Left lobe of liver (tissue), 1 donor: ENCODE measurements around a stretch of chr12.

GRCh38 chr12:88140666-88141498 is 1.0 kb downstream of the CEP290 start:
- PRO-cap = no peak

DNA sequence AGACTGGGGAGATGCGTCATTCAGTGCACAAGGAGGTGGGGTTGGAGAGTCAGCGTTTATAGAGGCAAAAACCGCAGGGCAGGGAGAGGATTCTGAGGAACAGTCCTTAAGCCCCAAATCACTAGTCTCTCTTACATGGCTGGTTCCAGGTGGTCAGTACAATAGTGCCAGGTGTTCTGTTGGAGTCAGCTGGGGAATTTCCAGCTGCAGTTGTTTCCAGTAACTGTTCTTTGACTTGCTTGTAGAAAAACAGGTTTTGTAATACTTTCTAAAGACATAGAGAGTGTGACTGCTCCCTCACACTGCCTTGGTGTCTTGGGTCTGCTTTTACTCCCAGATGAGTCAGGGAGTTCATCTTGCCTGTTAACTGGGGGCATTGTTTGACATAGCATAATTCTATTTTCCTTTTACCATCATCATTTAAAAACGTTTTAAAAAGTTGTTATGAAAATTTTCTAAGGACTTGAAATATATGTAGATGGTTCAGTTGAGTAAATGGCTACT is 192.2 kb downstream of the TMTC3 start:
- PRO-cap = no peak

GRCh38 chr12:89162438-89163291 is 189.6 kb downstream of the DUSP6 start:
- PRO-cap = unidirectional peak, minus-strand start at chr12:89162937

DNA sequence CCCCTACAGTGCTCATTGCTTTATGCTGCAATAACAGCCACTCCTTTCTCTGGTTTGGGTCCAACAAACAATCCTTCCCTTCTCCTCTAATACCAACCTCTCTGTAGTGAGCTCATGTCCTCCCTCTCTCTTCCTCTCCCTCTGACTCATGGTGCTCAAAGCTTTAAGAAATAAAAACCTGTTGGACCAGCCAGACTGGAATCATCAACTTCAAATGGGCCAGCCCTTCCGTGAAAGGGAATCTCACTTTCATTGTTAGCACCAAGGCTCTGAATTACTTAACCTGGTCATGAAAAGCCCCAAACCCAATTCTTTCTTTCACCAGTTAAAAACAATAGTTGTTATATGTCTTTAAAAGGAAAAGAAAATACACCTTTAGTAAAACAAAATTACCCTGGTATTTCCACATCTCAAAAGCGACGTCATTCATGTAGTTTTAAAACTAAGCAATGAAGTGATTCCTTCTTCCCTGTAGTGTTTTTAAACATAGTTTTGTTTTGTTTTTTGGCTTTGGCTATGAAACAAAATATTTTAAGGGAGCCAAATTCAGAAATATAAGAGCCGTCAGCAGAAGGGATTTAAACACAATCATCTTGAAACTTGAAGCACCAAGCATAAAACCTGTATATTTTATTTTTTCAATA is 126.3 kb downstream of the DUSP6 start:
- PRO-cap = no peak

DNA sequence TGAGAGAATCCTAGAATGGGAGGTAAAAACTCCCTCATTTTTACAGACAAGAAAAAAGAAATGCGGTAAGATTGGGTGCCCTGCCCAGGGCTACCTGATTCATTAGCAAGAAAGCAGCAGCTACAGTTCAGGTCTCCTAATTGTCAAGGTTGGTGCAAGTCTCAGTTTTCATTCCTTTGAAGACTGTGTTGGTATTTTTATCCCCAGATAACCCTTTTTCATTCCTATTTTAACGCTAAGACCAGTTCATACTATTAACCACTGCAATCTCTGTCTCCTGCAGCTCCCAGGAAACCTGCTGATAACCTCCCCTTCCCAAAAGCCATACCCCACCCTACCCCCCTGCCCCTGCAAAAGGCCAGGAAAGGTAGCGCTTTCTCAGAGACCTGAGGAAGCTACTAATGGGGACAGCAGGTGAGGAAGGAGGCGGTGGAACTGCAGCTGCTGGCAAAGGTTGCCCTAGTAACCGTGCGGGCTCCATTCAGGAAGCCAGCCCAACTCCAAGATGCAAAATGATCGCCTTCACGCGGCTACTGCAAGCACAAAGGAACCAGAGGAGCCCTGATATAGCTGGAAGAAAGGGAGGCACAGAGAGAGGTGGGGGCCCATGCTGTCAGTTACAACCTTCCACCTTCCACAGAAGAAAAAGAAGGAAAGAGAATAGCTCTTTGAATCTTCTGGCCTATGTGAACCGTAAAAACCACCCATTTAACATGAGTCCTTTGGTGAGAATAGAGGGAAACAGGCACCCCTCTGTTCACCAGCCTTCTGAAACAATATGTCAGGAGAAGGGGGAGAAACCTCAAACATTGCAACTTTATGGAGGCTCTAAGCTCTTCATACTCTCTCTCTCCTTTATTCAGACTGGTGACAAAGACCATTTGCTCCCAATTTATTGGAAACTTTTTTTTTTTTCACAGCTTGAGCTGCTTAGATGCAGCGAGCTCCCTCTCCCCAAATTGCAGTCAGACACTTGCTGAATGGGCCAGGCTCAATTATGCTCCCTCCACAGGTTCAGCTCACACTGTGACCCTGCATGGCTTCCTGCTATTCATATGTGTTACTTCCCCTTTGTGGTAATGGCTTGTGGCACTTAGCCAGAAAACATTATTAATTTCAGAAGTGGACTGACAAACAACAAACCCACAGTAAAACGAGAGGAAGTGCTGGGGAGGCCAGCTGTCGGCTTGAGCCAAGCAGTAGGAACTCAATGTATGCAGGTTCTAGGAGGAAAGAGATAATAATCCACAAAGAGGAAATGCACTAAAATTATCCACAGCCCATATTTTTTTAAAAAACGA is 6.4 kb downstream of the DUSP6 start:
- PRO-cap = bidirectional peak, plus-strand start at position 1,148 of the sequence, minus-strand start at position 1,026 of the sequence

- PRO-cap = unidirectional peak, plus-strand start at chr12:89372907
Measured at GRCh38 chr12:89372505-89373558, 20.5 kb upstream of the DUSP6 start.

GRCh38 chr12:89373999-89374623 is 21.8 kb upstream of the DUSP6 start:
- PRO-cap = no peak

DNA sequence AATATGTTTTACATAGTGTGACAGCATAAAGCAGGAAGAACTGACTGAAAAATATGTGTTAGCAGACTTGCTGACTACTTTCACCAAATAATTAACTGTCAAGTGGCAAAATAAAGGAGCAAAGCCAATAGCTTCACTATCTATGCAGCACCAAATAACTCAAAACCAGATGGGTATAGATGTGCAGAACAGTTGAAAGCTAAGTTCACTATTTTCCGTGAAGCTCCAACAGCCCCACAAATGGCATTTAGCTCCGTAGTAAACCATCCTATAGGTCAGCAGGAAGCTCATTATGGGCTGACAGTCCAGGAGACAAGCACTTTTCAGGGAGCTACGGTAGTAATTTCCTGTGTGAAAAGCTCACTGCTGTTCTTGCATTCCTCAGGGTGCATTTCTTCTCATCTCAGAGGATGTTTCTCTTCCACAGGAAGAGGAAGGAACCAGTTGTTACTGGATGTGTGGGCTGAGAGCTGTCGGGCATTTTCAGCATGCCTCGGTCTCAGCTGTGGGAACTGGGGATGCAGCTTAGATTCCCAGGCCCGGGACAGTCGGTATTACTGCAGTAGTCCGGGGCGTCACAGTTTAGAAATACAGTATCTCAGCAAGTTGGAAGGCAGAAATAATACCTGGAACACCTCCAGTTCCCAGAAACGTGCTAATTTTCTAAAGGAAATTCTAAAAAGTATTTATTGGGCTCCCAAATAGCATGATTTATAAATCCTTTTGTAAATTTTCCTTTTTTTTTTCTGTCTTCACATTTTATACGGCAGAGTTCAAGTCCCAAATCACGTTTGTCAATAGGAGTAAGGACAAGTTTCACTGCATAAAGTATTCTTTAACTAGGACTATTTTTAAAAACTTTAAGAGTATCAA is 72.7 kb downstream of the GALNT4 start:
- PRO-cap = unidirectional peak, plus-strand start at position 443 of the sequence

- PRO-cap = no peak
Measured at GRCh38 chr12:89461077-89461480, 63.5 kb downstream of the GALNT4 start.

GRCh38 chr12:89752346-89752660 is 43.7 kb upstream of the ATP2B1 start:
- PRO-cap = no peak

GRCh38 chr12:89942760-89943317 is 234.2 kb upstream of the ATP2B1 start:
- PRO-cap = no peak

- PRO-cap = no peak
Measured at GRCh38 chr12:90091157-90091741, 382.6 kb upstream of the ATP2B1 start.

DNA sequence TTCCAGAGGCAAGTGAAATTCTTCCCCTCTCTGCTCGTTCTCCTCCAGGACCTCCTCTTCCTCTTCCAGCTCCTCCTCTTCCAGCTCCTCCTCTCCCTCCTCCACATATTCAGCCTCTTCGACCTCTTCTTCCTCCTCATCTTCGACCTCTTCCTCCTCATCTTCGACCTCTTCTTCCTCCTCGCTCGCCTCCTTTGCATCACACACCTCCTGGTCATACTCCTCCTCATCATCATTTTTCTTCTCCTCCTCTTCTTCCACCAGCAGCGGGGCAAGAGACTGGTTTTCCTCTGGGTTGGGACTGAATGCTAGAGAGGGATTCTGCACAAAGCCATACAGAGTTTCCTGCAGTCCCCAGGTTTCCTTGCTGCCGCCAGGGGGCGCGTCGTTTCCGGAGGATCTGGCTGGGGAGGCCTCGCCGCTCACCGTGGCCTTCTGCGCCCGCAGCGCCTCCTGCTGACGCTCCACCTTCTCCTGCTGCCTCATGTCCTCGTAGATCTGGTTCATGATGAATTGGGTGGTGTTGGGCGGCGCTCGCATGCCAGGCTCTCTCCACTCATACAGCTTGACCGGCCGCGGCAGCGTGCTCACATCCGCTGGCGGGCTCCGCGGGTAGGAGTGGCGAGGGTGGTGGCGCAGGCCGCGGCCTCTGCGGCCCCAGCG is 1.2 kb downstream of the CCER1 start:
- PRO-cap = no peak

- PRO-cap = no peak
Measured at GRCh38 chr12:91177982-91178707, 4.5 kb downstream of the DCN start.

DNA sequence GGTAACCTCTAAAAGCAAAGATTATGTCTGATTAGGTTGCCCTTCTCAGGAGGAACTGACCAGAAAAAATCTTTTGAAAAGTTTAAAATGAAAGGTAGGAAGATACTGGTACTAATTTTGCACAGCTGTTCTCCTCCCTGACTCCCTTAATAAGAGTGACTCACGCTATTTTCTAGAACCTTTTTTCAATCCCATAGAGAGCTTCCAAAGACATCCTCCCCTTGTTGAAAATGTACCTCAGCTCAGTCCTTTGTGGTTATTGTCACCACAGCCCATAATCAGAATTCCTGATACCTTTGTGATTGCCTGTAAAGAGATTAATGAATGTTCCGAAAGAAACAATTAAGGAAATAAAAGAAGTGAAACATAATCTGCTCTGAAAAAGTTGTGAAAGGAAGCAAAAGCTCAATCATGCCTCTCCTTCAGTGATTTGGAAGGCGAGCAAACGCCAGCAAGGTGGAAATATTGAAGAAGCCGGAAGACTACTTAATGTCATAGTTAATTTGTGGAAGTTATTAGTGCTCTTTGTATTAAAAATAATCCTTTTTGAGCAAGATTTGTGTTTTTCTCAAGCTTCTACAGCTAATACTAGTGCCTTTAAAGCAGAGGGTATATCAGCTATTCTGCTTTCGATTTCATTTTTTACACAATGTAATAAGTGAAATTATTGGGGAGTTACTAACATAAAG is 392.1 kb upstream of the DCN start:
- PRO-cap = no peak

- PRO-cap = no peak
Measured at GRCh38 chr12:91577734-91578174, 395.1 kb upstream of the DCN start.

GRCh38 chr12:91618168-91618723 is 435.6 kb upstream of the DCN start:
- PRO-cap = no peak

DNA sequence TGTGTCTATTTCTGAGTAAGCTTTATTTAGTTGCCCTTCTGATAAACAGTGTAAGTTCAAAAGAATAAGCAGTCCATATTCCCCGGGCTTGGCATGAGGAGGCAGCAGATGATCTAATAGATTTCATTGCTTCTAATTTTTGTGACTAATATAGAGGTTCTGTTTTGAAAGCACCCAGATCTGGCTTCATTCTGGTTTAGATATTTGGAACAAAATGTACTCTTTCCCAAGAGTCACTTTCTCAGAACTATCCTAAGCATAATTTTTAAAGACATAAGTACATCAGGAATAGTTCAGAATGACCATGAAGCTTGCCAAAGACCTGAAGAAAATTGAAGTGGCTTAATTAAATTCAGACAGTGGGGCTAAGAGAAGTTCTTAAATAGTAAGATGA is 290.9 kb downstream of the BTG1 start:
- PRO-cap = no peak

- PRO-cap = no peak
Measured at GRCh38 chr12:91876848-91877840, 268.5 kb downstream of the BTG1 start.

DNA sequence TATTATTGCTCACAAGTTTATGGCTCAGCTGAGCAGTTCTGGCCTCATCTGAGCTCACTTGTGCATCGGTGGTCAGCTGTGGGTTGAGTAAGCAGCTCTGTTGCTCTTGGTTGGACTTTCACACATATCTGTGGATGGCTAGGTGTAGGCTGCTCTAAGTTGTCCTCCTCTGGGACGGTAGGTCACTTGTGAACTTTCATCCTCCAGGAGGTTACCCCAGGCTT is 162.7 kb downstream of the BTG1 start:
- PRO-cap = no peak